HT-29 (cell line): ENCODE measurements around a stretch of chr4.

DNA sequence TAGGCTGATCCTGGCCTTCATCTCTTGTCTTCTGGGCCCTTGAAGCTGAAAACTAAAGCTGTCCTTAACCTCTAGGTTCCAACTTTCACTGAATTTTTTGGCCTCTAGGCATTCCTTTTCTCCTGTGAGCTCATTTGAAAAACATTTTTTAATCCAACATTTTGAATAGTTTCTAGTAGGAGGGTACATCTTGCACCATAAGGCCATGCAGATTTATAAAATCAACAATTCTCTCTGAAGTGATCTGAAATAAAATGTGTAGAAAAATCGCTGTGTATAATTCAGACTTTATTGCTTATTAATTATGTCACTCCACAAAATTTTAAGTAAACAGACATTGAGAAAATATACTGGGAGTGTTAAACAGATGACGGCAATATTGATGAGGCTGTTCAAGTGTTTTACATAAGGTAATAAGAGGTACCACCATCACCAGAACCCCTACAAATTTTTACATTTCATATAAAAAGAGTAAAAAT, 19.6 kb downstream of the RWDD4 start:
- RAMPAGE, long total RNA, result no peak

DNA sequence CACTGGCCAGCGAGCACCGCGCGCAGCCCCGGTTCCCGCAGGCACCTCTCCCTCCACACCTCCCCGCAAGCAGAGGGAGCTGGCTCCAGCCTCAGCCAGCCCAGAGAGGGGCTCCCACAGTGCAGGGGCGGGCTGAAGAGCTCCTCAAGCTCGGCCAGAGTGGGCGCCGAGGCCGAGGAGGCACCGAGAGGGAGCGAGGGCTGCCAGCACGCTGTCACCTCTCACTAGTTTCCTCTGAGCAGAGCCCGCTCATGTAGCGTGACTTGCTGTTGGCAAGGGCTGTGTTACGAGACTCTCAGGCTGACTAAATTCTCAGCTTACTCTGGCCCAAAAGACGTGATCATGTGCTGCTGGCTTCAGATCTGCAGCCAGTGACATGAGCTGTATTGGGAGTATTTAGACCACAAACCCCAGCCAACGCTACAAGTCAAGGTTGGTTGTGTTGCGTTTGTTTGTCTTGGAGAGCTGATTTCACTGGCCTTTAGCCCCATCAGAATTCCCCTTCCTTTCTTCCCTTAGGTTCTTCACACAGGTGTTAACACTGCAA, 87.8 kb downstream of the TRAPPC11 start:
- RAMPAGE, long total RNA, result no peak

- RAMPAGE, long total RNA, result no peak
Observed at GRCh38 chr4:183758392-183758712, 99.3 kb downstream of the TRAPPC11 start.

GRCh38 chr4:183797799-183798975, 106.9 kb upstream of the STOX2 start:
- RAMPAGE, long total RNA, result no peak

DNA sequence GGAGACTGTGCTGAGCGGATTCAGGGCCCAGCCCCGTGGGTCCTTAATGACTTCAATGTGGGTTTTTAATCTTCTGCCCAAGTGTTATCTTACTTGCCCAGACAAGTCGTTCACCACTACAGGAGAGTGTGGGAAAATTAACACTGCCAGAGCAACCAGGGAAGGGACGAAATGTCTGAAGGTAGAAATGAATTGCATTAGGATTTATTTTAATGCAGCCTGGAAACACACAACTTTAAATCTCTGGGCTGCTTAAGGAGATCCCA, 51.9 kb upstream of the STOX2 start:
- RAMPAGE, long total RNA, result no peak

GRCh38 chr4:183950119-183950646, 45.1 kb downstream of the STOX2 start:
- RAMPAGE, long total RNA, result no peak

DNA sequence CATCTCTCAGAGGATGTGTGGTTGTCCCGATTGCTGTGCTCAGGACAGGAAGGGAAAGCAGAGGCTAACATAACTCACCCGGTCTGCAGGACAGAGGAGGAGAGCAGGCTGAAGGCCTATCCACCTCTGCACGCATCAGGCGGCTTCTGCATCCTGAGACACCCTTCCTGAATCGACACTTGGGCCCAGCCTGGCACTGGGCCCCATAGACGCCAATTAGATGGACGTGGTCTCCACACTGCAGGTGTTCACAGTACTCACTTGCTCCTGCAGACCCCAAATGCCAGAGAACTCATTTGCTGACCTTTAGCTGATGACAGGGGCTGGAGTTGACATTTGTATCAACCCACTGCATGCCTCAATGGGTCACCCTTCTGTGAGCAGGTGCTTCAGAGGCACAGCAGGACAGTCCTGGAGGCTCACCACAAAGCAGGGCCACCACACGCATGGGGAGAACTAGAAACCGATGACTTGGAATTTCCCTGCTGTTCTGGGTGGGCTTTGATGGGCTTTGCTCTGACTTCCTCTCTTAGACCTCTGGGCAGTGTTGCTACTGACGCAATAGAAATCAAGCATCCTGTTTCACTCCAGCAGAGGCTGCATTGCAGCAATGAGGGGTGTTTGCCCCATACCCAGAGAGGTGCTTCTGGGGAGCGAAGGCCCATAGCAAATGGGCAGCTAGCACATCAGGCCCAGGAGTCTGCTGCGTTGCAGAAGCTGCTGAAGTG, 96.4 kb upstream of the ENPP6 start:
- RAMPAGE, long total RNA, result no peak

GRCh38 chr4:184333421-184333885, 115.8 kb upstream of the ENPP6 start:
- RAMPAGE, long total RNA, result no peak

DNA sequence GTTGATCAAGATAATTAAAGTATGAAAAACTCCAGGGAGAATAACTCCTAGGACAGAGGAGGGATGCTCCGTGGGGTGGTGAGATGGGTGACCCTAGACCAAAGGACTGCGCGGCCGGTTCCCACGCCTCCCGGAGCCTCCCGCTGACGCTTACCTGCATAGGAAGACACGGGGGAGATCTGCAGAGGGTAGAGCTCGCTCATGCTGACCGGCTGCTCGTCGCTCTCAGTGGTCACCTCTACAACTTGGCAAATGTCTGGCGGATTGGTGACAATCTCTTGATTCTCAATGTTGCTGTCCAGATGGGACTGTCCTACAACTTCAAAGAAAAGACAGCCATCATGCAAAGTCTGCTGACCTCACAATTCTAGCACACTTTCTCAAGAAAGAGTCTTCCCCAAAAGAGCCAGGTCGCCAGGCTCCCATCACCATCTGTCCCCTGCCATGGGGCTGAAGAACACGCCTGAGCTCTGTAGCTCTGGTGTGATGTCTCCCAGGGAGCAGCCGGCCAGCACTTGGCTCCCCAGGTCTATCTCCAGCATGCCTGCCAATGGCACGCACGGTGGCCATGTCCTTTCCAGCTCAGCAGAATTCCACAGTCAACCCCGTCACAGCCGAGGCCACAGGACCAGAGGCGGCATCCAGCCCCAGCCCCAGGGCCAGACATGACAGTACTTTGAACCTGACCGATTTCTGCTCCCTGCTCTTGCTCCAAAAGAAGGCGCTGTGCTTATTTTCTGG, 75.4 kb downstream of the IRF2 start:
- RAMPAGE, long total RNA, result no peak

DNA sequence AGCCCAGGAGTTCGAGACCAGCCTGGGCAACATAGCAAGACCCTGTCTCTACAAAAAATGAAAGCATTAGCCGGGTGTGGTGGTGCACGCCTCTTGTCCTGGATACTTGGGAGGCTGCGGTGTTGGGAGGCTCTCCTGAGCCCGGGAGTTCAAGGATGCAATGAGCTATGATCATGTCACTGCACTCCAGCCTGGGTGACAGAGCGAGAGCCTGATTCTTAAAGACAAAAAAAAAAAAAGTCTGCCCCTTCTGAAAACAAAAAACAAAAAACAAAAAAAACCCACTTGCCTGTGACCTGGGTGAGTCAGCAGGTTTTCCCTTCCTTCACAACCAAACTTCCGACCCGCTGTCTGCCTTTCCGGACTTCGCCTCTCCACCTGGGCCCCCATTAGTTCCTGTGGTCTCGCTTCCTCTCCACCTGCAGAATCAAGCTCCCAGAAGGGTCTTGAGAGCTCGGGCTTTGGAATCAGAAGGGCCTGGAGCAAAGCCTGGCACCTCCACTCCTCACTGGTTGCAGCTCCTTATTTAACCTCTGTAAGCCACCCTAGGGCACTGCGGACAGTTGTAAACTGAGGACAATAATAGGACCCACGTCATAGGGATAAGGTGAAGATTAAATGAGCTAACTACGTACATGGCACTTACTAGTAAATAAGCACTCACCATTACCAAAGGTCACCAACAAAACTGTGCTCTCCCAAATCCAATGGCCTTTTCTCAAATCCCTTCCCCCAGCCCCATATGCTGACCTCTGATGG, 64.5 kb downstream of the IRF2 start:
- RAMPAGE, long total RNA, result no peak

- RAMPAGE, long total RNA, result no peak
Observed at GRCh38 chr4:184453418-184454094, 20.8 kb downstream of the IRF2 start.

DNA sequence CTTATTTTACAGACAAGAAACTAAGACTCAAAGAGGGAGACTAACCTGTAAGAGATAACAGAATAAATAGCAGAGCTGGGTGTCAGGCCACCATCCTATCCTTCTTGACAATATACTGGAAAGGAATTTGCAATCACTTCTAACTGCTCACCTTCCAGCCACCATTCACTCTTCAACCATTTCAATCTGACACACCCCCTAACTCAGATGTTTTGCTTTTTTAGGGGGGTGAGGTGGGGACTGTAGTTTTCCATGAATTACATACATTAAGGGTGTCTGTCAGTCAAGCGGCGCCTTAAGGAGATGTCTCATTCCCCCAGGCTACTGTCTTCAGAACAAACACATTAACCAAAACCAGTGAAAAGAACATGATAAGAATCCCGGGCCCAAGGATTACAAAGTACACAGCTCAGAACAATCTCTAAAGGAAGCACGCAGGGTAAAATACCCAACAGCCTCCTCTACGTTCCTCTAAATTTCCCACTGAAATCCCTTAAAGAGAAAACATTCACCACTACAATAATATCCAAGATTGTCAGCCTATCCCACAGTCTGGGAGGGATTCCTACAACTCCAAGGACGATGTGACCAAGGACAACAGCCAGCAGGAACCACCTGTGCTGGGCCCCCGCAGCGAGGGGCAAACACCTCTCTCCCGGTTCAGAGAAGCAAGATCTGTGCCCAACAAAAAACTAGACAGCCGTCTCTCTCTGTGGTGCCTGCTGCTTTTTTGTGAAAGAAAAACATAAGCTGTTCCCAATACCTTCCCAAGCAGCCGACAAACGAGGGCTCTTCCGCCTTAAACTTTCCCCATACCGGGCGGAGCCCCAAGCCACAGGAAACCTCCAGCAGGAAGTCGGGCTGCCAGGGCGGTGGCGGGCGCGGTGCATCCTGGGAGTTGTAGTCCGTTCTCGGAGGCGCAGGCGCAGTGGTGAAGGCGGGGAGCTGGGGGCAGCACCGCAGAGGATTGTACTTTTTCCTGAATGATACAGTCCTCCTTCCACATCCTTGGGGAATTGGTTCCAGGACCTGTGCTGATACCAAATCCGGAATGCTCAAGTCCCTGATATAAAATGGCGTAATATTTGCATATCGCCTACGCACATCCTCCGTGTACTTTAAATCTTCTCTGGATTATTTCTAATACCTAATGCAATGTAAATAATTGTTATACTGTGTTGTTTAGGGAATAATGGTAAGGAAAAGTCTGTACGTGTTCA, 62.8 kb upstream of the IRF2 start:
- RAMPAGE, long total RNA, result no peak

DNA sequence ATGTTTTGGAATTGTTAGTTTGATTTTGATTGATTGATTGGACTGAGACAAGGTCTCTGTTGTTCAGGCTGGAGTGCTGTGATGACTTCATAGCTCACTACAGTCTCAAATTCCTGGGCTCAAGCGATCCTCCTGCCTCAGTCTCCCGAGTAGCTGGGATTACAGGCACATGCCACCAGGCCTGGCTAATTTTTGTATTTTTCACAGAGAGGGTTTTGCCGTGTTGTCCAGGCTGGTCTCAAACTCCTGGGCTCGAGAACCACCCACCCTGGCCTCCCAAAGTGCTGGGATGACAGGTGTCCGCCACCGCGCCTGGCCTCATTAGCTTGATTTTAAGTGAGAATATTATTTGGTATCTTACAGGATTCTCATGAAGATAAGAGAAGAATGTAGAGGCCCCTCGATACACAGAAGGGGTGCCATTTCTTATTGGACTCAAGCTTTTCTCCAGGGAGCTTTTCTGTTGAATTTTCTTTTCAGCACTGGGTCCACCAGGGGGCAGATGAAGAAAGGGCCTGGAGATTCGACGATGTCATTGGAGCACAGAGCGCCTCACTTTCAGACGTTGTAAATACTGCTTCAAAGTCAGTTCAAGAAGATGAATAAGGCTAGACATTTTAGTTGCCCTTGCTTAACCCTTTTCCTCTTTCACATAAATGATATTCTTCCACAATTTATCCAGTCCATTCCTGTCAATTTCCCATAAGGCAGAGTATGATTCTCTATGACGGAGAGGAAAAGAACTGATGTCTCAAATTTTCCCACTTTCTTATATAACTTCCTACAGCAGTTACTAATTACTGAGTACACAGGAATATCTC, 11.8 kb upstream of the CENPU start:
- RAMPAGE, long total RNA, result no peak

DNA sequence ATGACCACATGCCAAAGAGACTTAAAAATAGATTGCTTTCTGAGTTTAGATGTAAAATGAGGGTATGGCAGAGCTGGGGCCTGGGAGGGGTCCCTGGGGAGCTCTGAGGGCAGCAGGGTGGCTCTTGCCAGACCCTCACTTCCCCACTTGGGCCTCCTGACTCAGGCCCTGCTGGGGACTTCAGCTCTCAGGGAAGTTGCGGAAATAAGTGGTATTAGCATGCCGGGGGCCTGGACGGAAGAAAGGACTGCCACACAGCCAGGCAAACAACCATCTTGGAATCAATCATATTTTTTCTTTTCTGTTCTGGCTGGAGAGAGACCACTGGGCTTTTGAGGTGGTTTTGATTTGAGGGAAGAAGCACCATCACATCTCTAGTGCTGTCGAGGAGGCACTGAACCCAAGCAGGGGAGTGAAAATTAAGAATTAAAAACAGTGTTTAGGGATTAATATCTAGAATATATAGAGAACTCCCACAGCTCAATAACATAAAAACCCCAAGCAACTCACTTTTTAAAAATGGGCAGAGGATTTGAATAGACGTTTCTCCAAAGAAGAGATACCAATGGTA, 19.1 kb upstream of the CENPU start:
- RAMPAGE, long total RNA, result no peak

DNA sequence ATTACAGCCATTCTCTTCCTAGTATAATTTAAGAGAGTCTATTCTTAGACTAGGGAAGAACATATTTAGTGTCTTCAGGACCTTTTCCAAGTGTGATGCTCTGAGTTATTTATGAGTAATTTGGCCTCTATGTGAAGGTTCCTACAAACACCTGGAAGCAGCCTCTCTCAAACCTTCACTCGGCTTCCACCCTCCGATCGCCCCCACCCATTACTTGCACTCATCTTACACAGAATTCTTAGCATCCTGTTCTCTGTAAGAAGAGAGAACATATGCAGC, 29.4 kb upstream of the CENPU start:
- RAMPAGE, long total RNA, result no peak

DNA sequence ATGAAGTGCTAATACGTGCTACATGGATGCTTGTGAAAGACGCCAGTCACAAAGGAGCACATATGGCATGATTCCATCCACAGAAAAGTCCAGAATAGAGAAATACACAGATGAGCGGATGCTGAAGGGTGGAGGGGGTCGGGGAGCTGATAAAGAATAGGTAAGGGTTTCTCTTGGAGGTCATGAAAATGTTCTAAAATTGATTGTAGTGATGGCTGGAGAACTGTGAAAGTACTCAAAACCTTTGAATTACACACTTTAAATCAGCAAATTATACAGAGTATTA, 33.4 kb upstream of the CENPU start:
- RAMPAGE, long total RNA, result no peak

GRCh38 chr4:184803240-184803801, 22.4 kb downstream of the ACSL1 start:
- RAMPAGE, long total RNA, result no peak

DNA sequence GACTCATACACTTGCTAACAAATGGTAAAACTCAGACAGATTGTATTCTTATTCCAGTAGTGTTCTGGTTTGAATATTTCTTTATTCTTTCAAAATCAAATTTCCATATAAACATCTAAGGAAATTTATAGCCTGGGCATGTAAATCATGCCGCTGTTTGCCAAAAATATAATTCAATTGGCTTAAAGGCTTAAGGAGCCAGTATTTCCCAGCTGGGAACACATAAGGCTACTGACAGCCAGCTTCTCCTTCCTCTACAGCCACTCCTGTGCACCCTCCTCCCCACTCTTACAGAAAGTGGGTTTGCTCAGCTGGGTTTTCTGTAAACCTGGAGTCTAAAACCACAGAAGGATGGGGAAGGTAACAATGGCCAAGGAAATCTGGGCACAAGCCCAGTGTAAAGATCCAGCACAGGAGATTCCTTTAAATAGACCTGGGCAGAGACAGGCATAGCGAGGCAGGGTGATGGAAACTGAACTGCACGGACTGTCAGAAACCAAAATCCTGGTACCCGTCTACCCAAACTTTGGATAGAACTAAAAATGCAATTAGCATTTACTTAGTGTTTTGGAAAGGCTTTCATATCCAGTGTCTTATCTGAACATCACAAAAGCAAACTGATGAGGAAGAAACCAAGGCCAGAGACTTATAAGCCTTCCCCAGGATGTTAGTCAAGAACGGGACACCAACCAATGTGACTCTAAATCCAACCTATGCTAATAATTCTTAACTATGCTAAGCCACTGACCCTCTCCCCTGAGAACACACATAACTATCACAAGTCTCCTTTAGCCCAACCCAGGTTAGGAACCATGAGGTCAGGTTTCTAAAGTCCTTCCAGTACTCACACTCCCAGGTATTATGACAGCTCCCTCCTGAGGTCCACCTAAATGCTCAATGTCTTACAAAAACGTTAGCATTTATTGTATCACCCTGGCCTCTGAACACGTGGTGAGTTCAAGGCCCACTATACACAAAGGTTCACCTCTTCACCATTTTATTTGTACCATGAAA, 18.3 kb downstream of the ACSL1 start:
- RAMPAGE, long total RNA, result no peak

GRCh38 chr4:184810464-184811255, 15.1 kb downstream of the ACSL1 start:
- RAMPAGE, long total RNA, result no peak

DNA sequence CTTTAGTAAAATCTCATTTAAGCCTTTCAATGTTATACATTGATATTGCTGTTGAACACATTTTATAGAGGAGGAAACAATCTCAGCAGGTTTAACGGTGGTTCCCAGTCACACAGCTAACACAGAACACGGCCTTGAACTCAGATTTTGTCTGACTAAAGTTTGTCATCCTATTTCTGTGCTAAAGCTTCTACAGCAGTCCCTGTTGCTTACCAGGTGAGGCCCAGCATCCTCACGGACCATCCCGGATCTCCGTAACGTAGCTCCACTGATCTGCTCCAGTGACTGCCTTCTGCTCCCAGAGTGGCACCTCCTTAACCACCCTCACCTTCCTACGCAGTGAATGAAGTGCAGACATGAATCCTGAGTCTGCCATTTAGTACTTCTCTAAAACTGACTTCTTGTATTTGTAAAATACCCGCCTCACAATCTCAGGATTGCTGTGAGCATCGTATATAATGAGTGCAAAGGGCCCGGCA, 27.6 kb upstream of the ACSL1 start:
- RAMPAGE, long total RNA, result no peak